Breast (tissue), 4 donors: ENCODE measurements around a stretch of chr9.

DNA sequence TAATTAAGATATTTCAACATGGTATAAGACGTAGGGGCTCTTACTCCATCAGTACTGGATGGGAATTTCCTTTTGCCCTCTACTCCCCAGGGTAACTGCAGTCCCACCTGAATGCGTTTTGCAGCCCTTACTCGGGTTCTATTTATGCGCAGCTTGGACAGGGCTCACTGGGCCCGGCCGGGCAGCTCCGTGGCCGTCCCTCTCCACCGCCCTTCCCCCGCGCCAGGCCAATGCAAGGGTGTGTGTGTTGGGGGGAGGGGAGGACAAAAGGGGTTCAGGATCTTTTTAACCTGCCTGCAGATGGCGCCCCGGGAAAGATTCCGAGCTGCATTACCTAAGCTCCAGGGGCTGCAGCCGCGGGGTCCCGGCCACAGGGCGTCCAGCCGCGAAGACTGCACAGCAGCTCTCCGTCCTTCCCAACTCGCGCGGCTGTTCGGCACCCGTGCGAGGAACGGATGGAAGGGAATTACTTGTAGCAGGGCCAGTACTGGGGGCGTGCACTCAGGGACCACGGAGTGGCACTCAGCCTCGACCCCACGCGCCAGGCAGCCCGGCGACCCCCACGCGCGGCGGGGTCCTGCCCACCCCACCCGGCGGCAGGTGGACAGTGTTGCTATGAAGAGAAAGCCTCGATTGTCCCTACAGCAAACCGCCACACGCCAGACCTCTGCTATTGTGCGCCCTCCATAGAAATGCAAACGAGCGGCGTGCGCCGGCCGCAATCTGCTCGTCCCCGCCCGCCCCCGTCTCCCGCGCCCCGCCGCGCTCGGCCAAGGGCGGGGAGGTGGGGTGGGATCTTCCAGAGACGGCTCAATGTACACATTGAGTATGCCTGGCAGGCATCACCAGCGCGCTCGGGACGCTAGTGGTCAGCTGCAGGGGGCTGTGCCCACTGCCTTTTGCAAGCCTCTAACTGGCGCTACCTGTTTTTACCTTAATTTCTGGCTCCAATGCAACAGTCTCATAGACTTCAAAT lies 909 bp upstream of the GADD45G start:
- PRO-cap, 3 experiments = peak in 1 of 3 experiments; most common plus-strand start position 850 of the sequence (in 1); most common minus-strand start position 749 of the sequence (in 1)
- RRBS = 2% methylated on average over 12 of the region's 68 CpGs

DNA sequence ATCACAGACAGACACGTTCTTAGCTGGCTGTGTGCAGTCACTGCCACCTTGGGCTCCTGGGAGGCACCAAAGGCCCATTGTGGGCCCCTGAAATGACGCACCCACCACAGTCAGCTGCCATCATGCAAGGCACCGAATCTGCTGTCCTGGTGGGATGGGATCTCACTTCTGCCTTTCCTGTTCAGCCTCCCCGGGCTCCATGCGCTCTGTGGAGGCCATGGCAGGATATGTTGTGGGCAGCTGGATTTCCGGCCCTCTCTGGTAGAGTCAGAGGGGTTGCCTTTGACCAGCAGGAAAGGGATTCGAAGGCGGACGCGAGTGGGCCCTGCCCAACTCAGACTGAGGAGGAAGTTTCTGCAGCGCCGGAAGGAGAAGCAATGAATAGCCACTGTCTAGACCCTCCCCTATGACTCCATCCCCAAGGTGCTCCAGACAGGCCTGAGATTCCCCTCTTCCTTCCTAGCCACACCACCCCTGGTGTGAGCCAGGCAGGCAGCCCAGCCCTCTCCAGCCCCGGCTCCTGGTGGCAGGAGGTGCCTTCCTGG lies 35.6 kb downstream of the GADD45G start:
- PRO-cap, 3 experiments = no peak in any of the 3 experiments
- RRBS = 11% methylated on average over 3 of the region's 13 CpGs

DNA sequence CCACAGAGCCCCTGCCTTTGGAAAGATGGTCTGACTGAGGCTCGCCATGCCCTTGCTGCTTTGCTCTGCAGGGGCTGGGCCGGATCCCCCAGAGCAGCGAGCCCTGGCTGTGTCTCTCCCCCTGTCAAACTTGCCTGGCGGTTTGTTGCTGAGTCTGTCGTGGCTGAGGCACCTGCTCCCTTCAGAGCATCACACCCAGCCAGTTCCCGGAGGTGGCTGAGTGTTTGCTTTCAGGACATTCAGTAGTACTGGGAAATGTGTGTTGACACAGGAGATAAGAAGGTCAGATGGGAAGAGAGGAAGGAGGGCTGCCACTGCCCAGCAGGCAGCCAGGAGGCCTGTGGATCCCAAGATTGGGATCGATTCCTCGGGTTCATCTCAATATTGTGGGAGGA lies 62.9 kb downstream of the GADD45G start:
- PRO-cap, 3 experiments = peak in 2 of 3 experiments; most common plus-strand start position 286 of the sequence (in 1); most common minus-strand start position 132 of the sequence (in 1)
- RRBS = no CpG with 5 or more reads among the region's 8 CpGs

GRCh38 chr9:89701297-89701557 lies 96.4 kb downstream of the GADD45G start:
- PRO-cap, 3 experiments = no peak in any of the 3 experiments
- RRBS = no CpG with 5 or more reads among the region's 10 CpGs

GRCh38 chr9:89721326-89721766 lies 116.5 kb downstream of the GADD45G start:
- PRO-cap, 3 experiments = no peak in any of the 3 experiments
- RRBS = no CpG with 5 or more reads among the region's 4 CpGs

DNA sequence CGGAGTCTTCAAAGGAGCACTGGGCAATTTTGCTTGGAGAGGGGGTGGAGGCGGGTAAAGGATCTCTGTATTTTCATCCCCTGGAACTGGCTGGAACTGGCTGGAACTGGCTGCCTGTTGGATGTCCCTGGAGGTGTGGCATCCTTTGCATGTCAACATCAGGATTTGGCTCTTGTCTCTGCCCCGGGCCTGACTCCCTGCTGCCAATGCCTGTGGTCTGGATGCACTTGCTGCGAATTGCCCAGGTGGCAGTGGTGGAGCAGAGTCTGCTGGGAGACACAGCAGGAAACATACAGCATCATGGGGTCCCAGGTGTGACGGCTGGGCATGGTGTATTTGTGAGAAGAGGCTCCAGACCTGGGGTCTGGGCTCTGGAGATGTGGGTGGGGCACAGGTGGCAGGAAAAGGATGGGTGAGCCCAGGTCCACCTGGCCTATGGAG lies 391.4 kb downstream of the GADD45G start:
- PRO-cap, 3 experiments = no peak in any of the 3 experiments
- RRBS = no CpG with 5 or more reads among the region's 5 CpGs

- PRO-cap, 3 experiments = no peak in any of the 3 experiments
- RRBS = no CpG with 5 or more reads among the region's 3 CpGs
Observed at GRCh38 chr9:90009522-90009802, 404.6 kb downstream of the GADD45G start.

DNA sequence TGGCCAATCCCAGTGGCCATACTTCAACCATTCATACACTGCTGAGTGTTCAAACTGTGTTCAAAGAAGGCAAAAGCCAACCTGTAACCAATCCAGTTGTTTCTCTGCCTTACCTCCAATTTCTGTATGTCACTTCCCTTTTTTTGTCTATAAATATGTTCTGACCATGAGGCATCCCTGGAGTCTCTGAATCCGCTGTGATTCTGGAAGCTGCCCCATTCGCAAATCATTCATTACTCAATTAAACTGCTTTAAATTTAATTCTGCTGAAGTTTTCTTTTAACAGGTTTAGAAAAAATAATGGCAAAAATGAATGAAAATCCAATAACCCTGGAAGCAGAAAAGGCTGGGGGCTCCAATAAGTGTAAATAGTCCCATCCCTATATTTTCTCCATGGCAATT lies 1.1 kb upstream of the SYK start:
- PRO-cap, 3 experiments = no peak in any of the 3 experiments
- RRBS = no CpG with 5 or more reads among the region's 2 CpGs

DNA sequence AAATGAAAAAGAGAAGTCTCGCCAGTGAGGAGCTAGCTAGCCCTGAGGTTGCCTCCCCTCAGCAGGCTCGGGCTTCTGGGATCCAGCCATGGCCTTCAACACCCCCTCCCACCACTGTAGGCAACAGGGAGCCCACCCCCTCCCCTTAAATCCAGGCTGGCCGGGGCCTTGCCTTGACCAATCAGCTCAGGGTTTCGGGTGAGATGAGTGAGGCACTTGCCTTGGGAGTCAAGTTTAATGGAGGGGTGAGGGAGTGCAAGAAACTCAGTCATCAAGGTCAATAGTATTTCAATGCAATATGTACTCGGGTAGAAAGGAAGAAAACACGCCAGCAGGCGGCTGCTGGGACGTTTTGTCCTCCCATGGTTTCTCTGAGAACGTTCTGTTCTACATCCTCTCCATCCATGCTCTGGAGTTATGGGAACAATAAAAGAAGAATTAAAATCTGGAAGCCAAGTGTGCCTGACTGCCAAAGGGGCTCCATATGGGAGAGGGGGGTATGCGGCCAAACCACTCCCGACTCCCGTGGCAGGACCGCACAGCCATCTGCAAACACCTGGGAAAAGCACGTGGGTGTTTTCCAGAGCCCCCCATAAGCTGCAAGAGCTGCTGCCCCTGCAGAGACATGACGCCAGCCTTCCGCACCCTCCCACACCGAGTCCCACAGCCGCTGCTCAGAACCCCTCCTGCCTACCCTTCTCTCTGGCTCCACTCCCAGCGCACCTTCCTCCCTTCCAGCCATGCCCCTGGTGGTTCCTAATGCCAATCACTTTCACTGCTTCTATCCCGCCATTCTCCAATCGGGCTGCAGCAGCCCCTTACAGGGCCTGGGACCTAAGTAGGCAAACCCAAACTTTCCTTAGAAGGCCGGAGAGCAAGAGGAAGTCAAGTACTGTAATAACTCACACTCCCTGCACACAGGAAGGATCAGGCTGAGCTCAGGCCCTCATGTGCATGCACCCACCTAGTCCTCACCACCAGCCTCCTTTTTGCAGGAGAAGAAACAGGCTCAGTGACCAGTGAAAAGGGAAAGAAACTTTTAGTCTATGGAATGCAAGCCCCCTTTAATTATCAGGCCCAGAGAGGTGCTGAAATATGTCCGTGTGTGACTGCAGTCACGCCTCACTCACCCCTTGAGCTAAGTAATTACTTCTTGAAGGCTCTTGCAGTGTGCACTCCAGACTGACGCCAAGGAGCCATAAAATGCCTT lies 241.6 kb downstream of the SYK start:
- PRO-cap, 3 experiments = no peak in any of the 3 experiments
- RRBS = no CpG with 5 or more reads among the region's 25 CpGs

GRCh38 chr9:91131454-91132089 lies 230.1 kb downstream of the AUH start:
- PRO-cap, 3 experiments = no peak in any of the 3 experiments
- RRBS = no CpG with 5 or more reads among the region's 11 CpGs

DNA sequence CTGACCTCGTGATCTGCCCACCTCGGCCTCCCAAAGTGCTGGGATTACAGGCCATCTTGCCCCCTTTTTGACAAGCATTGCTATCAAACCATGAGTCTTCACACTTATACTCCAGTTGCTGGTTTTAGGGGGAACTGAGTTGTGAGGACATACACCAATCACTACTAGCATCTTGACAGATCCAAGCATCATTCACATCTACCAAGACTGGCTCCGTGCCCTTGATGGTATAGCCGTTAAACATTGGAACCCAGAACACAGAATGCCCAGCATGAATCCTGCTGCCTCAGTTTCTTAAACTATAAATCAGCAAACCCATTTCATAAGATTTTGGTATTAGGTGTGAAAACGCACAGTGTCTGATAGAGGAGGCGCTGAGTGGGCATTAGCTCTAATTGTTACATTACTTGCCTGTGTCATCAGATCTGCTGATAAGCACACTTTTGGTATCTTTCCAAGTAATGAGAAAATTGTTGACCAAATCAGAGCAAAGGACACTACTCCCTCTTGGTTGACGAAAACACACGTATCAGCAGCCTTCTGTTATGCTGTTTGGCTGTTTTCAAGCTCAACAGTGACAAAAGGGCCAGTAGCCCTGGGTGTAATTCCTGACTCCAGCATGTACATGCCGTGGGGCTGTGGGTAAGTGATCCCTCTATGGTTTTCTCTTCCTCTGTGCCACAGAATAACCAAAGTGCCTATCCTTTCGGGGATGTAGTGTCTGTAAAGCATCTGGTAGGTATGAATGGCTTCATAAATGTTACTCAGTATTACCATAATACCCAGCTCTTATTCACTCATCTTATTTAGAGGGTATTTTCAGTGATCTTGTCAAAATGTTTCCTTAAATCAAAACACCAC lies 151.5 kb downstream of the AUH start:
- PRO-cap, 3 experiments = no peak in any of the 3 experiments
- RRBS = no CpG with 5 or more reads among the region's 10 CpGs

GRCh38 chr9:91230196-91230910 lies 131.4 kb downstream of the AUH start:
- PRO-cap, 3 experiments = no peak in any of the 3 experiments
- RRBS = no CpG with 5 or more reads among the region's 15 CpGs

DNA sequence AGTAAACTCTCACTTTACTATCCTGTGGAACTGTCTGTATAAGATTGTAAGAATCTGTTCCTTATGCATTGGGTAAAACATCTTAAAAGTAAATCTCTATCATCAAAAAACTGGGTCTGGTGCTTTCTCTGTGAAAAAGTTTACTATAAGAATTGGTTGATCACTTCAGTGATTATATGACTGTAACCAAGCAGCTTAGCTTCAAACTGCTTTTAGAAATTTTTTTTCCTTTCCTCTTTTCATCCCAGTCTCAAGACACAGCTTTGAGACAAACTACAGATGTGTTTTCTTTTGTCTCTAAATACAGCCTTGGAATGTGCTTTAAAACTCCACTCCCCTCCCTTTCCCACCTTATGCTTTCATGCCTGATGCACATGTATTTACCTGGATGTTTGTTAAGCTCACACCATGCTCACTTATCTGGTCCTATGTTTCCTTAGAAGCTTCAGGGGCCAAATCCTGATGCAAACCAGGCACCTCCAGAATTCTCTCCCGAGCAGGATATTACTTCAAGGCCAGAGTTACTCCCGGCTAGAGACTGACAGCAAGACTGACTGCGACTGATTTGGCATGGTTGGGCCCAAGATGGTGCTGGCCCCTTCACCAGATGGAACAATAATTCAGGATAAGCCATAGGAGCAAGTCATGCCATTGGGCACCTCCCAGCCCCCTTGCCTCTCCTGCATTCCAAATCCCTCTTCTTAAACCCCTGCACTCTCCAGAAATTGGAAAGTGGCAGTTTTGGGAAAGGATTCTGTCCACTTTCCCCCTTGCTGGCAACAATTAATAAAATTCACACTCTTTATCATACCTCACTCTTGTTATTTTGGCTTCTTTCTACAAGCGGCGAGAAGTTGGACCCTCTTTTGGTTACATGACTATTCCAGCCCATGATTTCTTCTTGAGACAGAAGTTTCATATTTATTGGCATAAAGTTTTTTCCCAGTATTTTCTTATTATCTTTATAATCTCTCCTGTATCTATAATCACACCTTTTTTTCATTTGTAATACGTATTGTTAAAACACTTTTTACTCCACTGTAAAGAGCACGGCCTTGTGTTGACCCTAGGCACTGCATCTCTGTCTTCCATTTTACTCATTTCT lies 43.3 kb downstream of the AUH start:
- PRO-cap, 3 experiments = no peak in any of the 3 experiments
- RRBS = no CpG with 5 or more reads among the region's 7 CpGs

DNA sequence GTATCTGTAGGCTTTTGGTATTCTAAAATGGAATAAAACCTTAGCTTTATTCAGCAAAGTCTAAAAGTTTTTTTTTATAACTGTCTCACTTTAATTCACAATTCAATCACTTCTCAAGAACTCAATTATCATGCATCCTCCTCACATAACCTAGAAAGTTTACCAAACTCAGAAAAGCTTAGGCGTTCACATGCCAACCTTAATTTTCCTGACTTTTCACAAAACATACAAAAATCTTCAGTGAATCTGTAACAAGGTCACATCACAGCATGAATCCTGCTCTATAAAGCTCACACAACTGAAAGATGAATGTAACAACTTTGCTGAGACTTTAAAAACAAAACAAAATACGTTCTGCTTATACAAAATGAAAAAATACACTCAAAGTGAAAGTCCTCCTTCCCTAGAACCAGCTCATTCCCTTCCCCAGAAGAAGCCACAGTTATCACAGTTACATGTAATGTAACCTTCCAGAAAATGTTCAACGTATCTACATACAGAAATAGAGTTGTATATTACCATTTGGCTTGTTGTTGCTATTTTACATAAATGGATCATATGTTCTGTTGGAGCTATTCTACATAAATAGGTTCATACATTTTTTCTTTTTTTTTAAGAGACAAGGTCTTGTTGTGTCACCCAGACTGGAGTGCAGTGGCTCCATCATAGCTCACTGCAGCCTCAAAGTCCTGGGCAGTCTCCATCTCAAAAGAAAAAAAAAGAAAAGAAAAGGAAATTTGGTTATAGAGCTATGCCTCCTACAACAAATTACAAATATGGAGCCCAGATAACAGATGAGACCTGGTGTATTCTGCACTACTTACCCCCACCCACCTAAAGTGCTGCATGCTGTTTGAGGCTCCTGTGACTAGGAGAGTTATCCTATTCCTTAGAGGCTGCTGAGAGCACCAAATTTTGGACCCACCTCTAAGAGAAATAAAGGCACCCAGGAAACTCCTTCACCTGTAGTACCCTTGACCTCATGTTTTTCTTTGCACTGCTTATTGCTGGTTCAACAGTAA lies 2.5 kb downstream of the AUH start:
- PRO-cap, 3 experiments = no peak in any of the 3 experiments
- RRBS = no CpG with 5 or more reads among the region's 3 CpGs

DNA sequence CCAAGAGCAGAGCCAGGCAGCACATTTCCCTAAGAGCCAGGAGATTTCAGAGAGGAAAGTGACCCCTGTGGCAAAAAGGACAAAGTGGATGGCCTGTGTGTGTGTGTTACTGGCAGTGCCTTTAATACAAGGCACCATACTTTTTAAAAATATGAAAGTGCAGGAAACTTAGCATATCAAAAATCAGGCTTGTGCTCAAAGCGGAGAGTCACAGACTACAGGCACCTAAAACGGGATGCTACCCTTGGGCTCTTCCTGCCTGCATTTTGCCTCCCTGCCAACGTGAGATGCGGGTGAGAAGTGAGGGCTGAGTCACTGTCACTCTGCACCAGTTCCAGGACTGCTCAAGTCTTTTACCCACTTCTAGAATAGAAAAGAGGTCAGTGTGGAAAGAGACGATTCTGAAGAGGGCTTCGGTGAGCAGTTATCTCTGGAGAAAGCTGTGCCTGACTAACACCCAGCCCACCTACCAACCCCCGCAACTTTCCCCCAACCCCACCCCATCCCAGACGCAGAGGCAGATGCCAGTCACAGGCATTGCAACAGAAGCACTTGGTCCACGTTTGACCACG lies 15.8 kb downstream of the NFIL3 start:
- PRO-cap, 3 experiments = no peak in any of the 3 experiments
- RRBS = no CpG with 5 or more reads among the region's 10 CpGs

GRCh38 chr9:91418311-91418646 lies 5.4 kb downstream of the NFIL3 start:
- PRO-cap, 3 experiments = no peak in any of the 3 experiments

- PRO-cap, 3 experiments = no peak in any of the 3 experiments
- RRBS = 3% methylated on average over 5 of the region's 25 CpGs
Observed at GRCh38 chr9:91420625-91421230, 2.9 kb downstream of the NFIL3 start.

DNA sequence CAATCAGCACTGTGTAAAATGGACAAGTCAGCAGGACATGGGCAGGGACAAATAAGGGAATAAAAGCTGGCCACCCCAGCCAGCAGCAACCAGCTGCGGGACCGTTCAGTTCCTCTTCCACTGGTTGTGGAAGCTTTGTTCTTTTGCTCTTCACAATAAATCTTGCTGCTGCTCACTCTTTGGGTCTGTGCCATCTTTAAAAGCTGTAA lies 93.9 kb upstream of the NFIL3 start:
- PRO-cap, 3 experiments = no peak in any of the 3 experiments
- RRBS = no CpG with 5 or more reads among the region's 2 CpGs

DNA sequence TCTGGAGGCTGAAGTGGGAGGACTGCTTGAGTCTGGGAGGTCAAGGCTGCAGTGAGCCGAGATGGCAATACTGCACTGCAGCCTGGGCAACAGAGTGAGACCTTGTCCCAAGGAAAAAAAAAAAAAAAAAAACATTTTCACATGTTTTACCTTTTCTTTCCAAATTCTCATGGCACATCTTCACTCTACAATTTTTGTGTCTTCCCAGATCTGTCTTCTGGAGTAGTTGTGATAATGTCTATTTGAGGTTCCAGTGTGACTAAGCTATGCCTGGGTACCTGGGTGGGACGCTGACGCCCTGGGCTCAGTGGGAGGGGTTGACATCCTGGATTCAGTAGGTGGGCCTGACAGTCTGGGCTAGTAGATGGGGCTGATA lies 153.7 kb downstream of the ROR2 start:
- PRO-cap, 3 experiments = no peak in any of the 3 experiments
- RRBS = no CpG with 5 or more reads among the region's 3 CpGs

GRCh38 chr9:91886016-91886850 lies 63.8 kb downstream of the ROR2 start:
- PRO-cap, 3 experiments = no peak in any of the 3 experiments
- RRBS = 48% methylated on average over 5 of the region's 43 CpGs